ENCODE measurements around the genes LYPD6B and RBM43.

DNA sequence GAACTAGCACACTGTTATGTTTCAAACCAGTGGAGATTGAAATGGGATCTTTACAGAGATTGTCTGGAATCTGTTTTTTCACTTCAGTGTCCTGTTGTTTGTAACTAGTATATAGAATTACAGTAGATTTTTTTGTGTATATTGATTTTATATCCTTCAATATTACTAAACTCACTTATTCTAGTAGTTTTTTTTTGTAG lies 22.7 kb downstream of the EPC2 start:
- PRO-cap: unidirectional peak, minus-strand start at position 79 of the sequence

DNA sequence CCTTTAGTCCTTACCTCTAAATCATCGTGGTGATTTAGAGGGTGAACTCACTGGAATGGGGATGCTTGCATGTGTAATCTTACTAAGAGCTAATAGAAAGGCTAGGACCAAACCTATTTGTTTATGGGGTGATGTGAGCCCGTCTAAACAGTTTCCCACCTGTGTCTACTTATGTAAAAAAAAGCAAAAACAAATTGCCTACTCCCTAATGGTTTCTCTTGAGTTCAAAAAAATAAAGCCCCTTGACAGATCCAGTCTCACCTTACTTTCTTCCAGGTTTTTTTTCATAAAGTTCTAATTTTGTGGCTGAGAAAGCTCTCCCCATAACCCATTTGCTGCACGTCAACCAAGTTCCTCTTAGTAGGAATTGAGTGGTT lies 6.7 kb downstream of the KIF5C start:
- PRO-cap: no peak

DNA sequence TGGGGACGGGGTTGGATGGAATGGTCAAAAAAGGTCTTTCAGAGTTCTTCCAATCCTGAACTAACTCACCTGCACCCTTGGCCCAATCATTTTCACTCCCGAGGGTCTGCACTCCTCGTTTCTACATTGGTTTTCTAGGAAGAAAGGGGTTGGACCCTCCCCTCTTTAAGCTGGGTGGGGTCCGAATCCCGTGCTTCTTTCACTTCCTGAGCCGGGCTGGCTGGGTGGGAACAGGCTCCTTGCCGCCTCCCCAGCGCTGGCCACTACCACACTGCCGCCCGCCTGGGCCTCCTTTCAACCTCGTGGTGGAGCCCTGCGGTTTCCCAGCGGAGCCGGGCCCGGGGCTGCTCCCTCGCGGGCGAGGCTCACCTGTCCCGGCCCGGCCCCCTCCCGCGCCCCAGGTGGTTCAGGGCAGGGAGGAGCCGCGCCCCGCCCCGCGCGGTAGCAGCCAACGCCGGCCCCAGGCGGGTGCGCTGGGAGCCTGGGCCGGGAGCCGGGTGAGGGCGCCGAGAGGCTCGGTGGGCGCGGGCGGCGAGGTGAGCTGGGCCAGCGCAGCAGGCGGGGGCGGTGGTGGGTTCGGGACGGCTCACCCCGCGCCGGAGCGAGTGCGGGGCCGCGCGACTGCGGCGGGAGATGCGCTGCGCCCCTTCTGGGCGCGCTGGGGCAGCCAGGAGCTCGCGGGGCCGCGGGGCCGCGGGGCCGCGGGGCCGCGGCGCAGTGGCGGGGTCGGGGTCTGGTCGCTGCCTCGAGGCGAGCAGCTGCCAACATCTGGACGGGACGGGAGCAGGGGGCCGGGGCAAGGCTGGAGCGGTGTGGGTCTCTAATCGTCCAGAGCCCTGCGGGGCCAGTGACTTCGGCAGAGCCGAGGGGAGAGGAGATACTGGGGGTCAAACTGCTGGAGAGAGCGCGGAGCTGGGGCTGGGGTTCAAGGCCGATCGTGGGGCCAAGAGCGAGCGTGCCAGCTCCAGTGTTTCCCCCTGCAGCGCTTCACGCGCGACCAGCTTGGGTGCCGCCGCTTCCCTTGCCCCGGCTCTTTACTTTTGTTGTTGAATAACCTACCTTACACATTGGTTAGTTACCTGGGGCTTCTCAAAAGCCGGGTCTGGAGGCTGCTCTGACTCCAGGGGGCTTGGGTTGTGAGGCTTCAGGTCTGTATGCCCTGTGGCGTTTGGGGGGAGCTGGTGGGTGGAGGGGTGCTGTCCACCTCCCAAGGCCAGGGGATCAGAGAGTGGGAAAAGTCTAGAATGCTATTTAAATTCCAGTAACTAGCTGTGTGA lies at the start of gene LYPD6B:
Gene LYPD6B (plus strand): TSS at position 434 of the 1,277 bp plus-strand sequence.
- PRO-cap: no peak

GRCh38 chr2:149111323-149111965 lies 72.9 kb downstream of the LYPD6B start:
- PRO-cap: no peak

GRCh38 chr2:149169481-149170088 lies 131.1 kb downstream of the LYPD6B start:
- PRO-cap: no peak

GRCh38 chr2:149422401-149422847 lies 92.0 kb downstream of the LYPD6 start:
- PRO-cap: no peak

DNA sequence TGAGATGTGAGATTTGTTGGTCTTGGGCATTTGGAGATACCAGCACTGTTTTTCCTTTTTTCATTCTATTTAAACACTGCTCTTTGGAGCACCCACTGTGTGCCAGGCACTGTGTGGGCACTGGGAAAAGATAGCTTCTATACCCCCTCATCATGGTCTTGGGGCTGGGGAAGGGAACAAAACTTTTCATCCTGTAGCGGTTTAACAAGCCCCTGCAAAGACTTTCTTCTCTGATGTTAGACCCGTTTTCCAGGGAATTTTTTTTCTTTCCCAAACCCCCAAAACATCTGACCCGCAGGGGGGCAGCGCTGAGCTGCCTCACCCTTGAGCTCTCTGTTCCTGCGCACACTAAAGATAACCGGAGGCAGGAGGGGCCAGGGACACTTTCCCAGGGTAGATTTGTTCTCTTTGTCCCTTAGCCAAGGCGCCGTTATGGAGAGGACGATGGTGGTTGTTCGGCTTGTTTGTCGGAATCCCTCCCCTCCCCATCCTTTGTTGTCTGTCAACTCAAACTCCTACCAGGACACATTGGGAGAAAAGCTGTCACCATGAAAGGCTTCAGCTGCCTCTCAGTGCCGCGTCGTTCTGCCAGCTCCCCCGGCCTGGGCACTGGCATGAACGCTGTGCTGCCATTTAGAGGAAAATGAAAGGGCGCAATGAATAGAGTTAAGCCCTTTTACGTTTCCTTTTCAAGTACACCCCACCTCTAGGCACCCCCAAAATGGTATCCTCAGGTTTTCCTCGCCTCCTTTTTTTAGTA lies 62.4 kb downstream of the RND3 start:
- PRO-cap: no peak

GRCh38 chr2:150619856-150620341 lies 132.4 kb upstream of the RND3 start:
- PRO-cap: unidirectional peak, plus-strand start at chr2:150620166

DNA sequence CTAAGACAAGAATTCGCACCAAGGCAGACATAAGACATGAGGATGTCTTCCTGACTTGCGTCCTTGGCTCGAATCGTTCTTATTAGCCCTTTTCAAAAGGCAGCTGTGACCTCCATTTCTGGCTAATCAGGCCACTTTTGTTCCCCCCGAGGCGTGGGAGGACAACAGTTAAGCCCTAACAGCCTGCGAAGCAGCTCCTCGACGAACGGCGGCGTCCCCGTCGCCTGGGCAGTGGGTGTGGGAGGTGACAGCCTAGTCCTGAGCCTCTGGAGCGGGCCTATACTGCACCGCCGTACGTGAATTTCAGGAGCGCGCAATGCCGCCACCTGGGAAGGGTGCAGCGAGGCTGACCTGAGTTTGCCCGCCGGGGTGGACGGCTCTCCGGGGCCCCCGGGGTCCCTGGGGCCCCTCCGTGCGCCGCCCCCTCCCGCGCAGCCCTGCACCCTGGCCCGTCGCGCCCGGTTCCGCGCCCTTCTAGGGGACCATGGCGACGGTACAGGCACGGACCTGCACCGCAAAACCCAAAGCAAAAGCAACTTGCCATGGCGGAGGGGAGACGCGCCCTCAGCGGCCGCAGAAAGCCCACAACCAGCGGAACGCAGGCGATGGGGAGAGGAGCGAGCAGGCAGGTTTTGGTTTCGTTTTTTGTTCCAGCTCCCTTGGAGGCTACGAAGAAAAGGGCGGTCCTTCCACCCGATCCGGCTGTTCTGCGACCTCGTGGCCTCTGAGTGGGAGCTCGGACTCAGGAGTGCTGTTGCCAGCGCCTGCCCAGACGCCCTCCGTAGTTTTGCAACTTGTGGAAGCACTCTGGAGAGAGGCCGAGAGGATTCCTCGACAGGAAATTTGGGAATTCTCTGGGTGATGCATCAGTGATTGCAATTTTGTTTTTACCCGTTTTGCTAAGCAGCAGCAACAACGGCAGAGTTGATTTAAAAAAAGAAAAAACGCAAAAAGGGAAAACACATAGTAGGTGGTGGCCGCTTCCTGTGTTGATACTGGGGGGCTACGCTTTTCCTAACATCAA lies at the start of gene RBM43:
Gene RBM43 (minus strand): TSS at position 680 of the 1,024 bp plus-strand sequence.
- PRO-cap: bidirectional peak, plus-strand start at position 167 of the sequence, minus-strand start at position 75 of the sequence; bidirectional peak, plus-strand start at position 306 of the sequence, minus-strand start at position 305 of the sequence; bidirectional peak, plus-strand start at position 727 of the sequence, minus-strand start at position 709 of the sequence

DNA sequence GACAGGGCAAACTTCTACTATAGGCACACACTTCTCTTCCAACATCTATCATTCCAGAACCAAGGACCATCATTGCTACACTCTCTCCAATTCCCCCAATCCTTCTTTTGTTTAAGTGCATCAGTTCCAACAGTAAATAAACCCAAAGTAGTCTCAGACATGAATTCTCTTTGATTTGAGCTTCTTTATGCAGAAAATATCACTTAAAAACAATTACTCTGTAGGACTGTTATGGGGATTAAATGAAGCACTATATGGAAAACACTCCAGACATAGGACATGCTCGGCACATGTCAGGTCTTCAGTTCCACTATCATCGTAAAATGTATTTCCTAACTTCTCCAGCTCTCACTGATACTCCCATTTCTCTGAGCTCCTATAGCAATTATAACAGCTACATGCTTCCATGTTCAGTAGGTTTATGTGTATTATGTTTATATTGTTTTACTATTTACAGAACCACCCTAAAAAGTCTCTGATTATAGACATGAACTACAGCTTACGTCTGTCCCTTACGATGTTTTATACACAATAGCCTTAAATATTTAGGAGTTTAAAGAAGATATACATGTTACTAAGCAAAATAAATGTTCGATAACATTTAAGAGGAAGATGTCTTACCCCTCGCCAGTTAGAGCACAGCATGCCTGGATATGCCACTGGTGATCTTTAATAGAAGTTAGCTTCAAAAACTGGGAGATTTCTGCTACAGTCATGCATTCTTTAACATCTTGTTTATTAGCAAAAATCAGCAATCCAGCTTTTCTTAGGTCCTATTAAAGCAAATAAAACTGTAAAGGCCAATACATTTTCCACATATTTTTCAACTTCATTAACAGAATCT lies 21.8 kb downstream of the ARL5A start:
- PRO-cap: no peak

- PRO-cap: no peak
These were observed 17.8 kb downstream of the ARL5A start for GRCh38 chr2:151810261-151811028.

- PRO-cap: no peak
These were observed 14.3 kb downstream of the ARL5A start for GRCh38 chr2:151813853-151814462.

DNA sequence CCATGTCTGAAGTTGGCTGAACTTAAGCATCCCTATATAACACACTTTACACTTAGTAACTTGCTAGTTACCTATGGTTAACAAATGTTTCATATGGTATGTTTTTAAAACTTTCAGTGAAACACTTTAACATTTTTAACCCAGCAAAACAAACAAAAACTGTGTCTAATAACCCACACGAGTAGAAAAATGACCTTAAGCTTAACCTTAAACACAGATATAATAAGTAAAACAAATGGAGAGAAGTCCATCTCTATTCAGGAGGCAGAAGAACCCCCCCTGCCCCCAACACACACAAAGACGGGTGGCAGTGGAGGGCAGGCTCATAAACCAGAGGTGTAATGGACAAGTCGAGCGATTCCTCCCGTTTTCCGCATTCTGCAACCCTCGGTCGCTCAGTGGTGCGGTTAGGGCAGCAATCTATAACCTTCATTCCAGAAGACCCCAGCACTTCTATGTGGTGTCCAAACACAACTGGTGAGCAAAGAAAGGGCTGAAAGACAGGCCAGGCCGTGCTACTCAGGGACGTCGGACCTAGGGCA lies 843 bp downstream of the ARL5A start:
- PRO-cap: no peak

DNA sequence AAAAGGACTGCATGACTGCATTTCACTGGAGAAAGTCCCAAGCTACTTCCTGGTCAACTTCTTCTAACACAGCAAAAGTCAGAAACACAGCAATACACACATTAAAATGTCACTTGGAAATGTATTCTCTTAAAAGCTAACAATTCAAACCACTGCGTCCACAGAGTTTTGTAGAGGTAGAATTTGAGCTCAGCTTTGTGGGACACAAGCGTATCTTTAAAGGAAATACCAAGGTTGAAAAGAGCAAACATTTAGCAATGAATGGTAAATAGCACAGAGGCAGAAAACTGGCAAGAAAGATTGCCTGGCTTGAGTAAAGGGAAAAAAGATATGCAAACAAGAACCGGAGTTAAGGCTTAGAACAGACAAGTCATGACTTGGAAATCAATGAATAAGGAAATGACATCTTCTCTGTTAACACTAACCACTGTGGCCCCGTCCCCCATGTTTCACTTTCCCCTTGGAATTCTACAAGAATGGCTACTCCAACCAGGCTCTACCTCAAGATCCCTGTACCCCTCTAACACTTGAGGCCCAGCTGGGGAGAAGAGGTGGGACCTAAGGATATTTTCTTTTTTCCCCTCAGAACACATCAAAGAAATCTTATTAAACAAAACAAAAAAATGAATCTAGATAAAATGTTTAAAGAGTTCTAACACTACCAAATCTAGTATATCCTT lies 3.9 kb downstream of the STAM2 start:
- PRO-cap: no peak

GRCh38 chr2:152378538-152379308 lies 43.7 kb downstream of the FMNL2 start:
- PRO-cap: no peak

DNA sequence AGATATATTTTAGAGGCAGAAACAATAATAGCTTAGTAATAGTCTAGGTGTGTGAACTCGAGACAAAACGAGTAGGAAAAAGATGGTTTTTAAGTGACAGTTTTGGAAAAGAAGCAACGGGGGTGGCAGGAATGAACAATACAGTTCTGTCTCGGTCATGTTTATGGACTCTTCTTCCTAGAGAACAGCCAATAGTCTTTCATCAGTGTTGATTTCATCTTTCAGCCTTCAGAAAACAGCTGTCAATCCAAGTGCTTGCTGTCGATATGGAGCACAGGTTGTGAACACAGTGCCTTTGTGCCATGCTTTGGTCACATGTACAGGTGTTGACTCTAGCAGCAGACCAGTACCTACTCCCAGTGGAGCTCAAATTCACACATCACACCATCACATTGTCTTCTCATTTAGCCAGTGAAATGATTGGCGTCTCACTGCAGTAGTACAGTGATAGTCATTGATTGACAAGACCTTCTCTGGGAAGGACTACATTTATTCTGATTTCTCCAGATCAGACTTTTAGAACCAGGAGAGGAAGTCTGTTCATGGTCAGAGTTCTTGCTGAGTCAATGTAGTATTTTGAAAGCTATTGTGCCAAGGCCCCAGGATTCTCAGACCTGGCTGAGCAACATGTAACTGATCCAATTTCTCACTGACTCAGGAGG lies 75.1 kb downstream of the FMNL2 start:
- PRO-cap: no peak

DNA sequence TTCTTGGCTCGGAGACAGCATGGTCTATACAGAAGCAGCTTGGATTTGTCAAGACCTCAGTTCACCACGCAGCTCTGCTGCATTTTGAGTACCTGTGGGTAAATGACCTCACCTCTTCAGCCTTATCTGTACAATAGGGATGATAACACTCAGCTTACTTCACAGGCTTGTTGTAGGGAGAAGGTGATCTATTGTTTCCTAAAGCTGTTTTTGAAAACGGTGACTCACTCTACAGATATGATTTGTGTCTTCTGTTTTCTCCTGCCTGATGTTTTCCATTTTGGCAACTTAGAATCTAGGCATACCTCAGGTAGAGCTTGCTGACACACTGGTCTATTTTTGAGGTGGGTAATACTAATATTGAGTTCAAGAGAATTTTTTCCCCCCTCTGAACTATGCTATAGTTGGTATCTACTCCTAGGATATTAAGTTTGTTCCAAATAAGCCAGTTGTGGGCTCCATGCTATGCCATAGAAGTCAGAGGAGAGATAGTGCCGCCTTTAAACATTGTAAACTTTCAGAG lies 80.3 kb downstream of the FMNL2 start:
- PRO-cap: bidirectional peak, plus-strand start at position 278 of the sequence, minus-strand start at position 128 of the sequence

GRCh38 chr2:152421031-152422064 lies 86.4 kb downstream of the FMNL2 start:
- PRO-cap: bidirectional peak, plus-strand start at chr2:152421788, minus-strand start at chr2:152421626

GRCh38 chr2:152594098-152594795 lies 123.0 kb downstream of the PRPF40A start:
- PRO-cap: unidirectional peak, plus-strand start at chr2:152594619

DNA sequence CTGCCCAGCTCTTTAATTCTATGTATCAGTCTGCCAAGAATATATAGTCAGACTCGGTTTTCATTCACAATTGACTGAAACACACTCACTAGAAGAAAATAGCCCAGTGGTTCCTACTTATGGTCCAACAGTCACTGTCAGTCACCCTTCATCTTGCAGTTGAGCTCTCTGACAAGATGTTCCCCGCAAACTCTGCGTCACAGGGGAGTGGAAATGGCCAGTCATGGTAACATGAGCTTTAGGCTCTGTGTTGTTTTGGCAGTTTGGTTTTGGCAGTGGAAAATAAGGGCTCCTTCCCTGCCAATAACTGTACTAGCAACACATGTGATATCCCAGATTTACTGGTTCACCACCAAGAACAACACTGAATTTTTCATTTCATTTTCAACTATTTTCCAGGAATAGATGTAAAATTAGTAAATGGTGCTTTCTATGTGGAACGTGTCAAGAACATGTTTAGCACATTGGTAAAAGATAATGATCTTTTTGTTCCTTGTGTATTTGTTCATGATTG lies 122.4 kb downstream of the PRPF40A start:
- PRO-cap: no peak

All from bronchial lymph node (tissue), 1 donor.